Airway epithelial cell (primary cell): ENCODE results near the gene ATXN3L.

DNA sequence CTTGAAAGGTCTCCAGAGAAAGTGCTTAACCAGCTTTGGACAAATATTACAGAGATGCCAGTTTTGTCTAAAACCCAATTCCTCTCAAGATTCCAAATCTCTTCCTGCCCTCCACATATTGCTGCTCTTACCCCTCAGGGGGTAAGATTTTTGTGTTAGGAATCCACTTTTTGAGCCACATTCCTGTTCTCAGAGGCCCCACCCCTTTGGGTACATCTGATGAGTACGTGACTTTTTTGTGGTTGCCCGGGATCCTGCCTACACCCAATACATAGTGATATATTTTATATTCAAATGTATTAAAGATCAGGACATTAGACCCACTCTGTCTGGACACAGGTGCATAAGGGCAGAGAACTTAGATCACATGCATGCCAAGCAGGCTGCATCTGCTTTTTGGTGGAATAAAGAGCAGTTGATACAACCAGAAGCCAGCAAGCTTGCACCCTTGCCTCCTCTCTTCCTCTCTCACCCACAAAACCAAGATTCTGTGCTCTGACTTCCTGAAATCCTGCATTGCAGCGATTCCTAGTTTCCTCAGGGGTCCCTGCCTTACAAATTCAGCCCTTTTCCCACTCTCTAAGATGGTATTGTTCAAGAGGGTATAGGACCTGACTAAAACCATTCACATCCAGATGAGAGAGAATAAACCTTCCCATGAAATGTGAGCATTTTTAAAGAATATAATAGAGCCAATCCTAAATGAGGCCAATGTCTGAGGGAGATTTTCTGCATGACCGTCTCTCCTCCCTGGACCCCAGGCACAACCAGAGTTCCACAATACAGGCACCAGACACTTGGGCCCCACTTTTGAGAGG is 2.2 kb downstream of the AMELX start:
- RAMPAGE, long total RNA, result no peak

DNA sequence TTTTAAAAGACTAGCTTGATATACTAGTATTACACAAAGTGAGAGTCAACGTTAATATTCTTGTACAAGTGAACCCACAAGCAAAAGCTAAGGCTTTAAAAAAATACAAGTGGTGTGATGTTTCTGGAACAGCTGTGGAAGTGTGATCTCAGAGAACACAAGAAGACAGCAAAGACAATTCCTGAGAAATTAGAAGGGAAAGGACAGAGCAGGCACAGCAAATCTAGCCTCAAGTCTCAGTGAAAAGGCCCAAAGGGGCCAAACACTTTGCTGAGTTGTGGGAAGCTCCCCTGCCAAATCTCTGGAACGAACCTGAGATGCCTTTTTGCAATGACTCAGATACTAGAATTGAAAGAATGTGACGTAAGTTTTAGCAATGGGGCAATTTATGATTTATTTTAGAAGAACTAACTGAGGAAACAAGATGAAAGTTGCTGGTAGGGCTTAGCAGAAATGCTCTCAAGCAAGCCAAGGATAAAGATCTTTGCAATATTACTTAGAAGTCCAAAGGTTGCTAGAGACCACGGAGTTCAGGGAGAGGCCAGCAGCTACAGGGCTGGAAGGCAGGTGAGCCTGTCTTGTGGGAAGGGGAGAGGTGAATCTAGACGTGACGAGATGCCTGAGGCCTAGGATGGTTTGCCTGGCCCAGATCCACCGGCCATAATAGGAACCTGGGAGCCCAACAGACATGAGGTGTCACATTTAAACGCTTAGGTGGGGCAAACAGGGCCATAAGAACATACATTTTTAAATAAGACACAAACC is 92.9 kb downstream of the AMELX start:
- RAMPAGE, long total RNA, result no peak

GRCh38 chrX:11428211-11428965 is 135.2 kb downstream of the AMELX start:
- RAMPAGE, long total RNA, result no peak

- RAMPAGE, long total RNA, result no peak
Measured at GRCh38 chrX:11759350-11760567, 1.7 kb downstream of the MSL3 start.

DNA sequence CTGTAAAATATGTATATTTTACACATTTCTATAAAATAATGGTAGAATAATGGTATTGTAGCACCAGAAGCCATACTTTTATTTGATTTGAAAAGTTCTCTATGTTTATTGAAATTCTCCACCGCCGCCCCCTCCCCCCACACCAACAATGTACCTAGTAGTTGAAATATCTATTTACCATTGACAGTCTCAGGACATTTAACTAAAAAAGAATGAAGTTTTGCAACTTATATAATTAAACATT is 59.2 kb upstream of the FRMPD4 start:
- RAMPAGE, long total RNA, result no peak

- RAMPAGE, long total RNA, result no peak
Measured at GRCh38 chrX:12968116-12968845, 6.6 kb upstream of the TMSB4X start.

DNA sequence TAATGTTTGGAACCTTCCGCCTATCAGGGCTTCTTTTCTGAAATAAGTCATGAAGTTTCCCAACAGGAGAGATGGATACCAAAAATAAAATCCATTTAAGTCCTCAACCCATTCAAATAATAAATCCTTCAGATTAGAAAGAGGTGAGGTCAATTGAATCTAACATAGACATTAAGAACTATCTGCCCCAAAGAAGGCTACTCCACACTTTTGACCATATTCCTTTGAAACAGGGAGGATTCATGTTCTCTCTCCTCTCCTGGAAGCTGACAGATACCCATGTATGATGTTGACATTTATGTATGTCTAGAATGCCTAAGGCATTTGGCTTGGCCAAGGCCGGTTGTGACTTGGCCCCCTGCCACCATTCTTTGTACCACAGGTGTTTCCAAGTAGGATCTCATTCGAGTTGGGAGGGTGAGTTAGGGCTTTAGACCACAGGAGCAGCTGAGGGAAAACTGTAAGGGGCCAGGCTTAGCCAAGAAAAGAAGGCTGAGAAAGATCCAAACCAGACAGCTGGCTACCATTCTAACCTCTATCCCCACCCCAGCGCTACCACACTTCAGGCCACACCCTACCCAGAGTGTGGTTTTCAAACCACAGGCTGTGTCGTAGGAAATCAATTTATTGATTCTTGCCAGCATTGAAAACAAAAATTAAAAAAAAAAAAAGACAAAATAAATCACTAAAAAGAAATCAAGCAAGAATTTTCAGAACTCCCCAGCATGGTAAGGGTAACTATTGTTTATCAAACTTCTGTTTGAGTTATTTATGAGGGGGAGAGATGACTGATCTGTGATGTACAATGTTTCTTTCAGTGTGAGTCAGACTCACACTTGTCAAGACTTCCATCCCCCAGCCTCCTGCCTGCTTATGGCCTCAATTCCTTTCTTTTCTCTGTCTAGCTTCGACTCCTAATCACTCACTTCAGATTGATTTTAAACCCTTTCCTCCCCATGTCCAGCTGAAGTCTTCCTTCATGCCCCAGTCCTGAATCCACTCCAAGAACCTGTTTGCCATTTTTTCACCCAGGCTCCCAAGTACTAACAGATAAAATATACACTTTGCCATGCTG is 9.8 kb downstream of the TMSB4X start:
- RAMPAGE, long total RNA, result no peak

DNA sequence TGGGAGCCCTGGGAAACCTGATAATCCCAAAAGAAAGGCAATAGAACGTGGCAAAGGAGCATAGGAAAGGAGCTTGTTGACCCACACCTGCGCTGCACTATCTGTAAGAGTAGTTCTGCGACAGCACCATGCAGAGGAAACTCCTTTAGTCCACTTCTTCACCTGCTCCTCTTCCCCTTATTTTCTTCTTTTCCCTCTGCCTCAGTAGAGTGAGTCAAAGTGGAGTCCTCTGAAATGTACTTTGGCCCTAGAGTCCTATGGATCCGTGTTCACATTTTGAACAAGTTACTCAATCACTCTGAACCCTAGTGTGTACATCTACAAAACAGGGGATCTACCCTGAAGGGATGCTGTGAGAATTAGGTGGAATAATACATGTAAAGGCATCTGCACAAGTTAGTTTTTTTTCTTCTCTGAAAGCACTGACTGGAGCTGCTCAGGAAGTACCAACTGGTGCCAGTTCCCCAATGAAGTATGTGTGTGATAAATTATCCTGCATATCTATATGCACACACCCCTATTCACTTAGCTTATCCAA is 118.4 kb upstream of the FAM9C start:
- RAMPAGE, long total RNA, result no peak

DNA sequence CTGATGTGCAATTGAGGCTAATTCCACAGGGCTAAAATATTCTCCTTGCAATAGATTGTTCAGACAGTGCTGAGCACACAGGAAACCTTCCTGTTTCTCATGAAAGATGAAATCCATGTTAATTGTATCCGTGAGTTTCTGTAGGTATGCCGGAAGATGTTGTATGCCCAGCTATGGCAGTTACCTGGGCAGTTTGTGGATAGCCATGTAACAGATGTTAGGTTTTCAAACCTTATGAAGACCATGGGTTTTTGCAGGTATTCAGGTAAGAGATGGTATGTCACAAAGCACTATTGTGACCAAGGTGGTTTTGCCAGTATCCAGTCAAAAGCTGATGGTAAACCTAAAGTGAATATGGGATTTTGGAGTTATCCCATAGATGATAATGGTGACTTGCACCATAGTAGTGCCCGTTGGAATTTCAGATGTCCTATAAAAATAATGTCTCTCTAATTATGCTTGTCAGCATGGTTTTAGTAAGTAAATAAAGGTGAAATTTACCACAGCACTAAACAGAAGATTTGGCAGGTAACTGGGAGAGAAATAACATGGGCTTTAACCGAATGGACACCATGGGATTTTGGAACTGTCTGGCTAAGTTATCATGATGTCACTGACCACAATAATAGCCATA is at the start of gene ATXN3L:
Gene ATXN3L, minus strand, starts transcription at position 236 of the 634 bp plus-strand sequence.
- RAMPAGE, long total RNA, result no peak

DNA sequence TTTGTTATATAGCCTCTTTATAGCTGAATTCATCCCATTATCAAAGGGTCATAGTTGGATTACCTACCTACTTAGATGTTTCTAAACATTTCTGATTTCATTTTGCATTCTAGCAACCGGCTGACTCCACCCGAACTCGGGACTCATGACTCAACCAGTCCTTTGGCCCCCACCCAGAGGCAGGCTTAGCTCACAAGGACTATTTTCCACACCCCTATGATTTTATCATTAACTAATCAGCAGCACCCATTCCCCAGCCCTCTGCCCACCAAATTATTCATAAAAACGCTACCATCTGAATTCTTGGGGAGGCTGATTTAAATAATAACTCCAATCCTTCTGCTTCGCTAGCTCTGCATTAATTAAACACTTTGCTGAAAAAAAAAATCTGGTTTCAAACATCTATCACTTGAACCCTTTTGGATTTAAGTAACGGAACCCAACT is 79.9 kb upstream of the EGFL6 start:
- RAMPAGE, long total RNA, result no peak

DNA sequence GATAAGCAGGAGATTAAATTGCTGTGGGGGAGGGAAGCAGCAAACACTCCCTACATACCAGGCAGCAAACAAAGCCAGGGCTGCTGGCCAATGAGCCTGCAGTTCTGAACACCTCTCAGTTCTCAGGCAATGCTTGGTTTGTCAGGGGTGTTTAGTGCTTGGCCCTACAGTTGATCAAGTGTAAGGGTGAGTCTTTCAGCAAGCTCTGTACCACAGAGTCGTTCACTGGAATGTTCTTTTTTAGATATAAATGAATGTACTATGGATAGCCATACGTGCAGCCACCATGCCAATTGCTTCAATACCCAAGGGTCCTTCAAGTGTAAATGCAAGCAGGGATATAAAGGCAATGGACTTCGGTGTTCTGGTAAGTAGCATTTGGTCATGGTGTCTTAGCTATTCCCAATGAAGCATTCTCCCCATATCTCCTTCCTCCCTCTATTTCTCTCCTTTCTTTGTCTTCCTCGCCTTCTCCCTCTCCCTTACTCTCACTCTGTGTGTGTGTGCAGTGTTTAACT is 38.7 kb downstream of the EGFL6 start:
- RAMPAGE, long total RNA, result no peak

- RAMPAGE, long total RNA, result no peak
Measured at GRCh38 chrX:14027720-14028103, 2.0 kb downstream of the GEMIN8 start.

- RAMPAGE, long total RNA, result no peak
Measured at GRCh38 chrX:14109761-14110182, 80.1 kb upstream of the GEMIN8 start.

DNA sequence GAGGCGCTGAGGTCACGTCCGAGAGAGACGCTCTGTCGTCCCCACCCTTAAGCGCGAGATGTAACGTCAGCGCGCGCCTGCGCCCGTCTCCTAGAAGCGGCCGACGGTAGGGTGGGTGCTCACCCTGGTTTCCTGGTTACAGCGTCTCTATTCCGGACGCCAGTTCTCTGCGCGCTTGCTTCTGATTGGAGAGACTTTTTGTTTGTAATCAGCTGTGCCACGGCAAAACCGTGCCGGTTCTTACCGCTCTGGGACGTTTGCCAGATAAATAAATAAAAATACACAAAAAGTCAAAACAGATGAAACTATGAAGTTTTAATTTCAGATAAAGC is 274 bp upstream of the PIGA start:
- RAMPAGE, long total RNA, result no peak

- RAMPAGE, long total RNA, result no peak
Measured at GRCh38 chrX:15579812-15580875, 20.6 kb downstream of the ACE2 start.

DNA sequence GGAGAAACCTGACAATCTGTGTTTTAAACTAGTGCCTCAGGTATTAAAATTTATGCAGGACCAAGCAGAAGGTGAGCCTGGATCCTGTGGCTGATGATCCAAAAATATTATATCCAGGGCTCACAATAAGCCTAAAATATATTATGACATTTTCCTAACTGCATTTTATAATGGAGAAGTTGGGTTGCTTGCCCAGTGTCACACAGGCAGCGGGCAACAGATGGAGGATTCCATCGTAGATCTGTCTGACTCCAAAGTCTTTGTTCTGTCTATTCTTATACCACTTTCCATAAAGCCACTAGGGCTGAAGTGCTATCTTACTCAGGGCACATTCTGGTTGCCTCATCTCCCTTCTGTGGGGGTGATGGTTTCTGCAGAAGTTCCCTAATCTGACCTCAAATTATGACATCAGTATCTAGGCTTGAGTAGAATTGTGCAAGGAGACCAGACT is 56.9 kb upstream of the AP1S2 start:
- RAMPAGE, long total RNA, result no peak

DNA sequence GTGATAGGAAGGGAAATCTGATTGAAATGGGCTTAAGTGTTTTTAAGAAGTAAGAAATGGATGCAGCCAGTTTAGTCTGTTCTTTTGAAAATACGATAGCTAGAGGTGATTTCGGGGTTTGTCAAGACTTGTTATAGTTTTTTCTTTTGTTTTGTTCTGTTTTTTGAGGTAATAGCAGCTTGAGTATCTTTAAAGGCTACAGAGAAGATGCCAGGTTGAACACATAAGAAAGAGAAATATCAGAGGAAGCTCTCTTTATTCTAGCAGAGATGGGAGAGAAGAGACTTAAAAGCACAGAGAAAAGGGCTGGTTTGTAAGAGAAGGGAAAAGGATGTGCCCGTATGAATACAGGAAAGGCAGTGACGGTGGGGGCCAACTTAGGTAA is 121.5 kb upstream of the S100G start:
- RAMPAGE, long total RNA, result no peak

DNA sequence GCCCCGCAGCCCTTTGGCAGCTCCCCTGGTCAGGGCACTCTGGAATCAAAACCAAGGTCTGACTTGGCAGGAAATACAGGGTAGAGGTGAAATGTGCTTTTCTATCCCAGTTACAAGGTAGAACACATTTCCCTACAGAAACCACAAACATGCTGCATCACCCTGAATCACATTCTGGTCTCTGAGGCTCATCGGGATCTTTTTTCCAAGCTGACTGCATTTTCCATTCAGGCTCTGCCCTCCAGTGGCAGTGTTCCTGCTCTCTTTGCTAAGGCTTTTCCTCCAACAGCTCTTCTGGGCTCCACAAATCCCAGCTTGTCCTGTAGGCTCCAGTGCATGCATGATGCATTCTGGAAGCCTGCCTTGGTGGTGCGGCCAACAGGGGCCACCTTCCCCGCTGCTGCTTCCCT is 24.5 kb downstream of the SYAP1 start:
- RAMPAGE, long total RNA, result no peak

- RAMPAGE, long total RNA, result no peak
Measured at GRCh38 chrX:17735518-17735866, 1.8 kb upstream of the SCML1 start.

GRCh38 chrX:17735867-17736162 is 1.5 kb upstream of the SCML1 start:
- RAMPAGE, long total RNA, result no peak